Skeletal muscle satellite cell (primary cell): ENCODE measurements around a stretch of chr15.

- CAGE, long polyA plus RNA: no peak
These were observed 48.4 kb downstream of the KLF13 start for GRCh38 chr15:31375171-31375329.

- CAGE, long polyA plus RNA: no peak
These were observed 49.3 kb downstream of the KLF13 start for GRCh38 chr15:31375847-31376401.

GRCh38 chr15:31377991-31378661, 51.5 kb downstream of the KLF13 start:
- CAGE, long polyA plus RNA: no peak

DNA sequence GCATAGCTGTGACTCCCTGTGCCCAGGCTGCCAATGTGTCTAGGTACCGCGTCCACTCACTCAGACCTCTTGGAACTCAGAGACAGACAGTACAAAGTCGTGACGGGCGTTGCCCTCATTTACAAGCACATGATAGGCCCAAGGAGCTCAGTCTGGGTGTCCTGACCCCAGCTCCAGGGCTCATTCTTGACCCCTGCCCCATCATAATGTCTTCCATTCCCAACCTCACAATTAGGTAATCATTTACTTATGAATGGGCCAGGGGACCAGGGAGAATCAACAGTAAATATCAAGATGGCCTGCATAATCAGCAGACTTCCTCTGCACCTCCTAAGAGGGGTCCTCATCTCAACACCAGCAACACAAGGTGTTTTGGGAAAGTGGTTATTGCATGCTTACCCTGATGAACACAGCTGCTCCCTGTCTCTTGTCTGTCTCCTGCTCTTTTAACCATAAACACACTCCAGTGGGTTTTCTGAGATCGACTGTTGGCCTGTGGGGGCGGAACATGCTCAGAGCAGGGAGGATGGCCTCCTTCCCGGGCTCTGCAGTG, 56.2 kb downstream of the KLF13 start:
- CAGE, long polyA plus RNA: no peak

DNA sequence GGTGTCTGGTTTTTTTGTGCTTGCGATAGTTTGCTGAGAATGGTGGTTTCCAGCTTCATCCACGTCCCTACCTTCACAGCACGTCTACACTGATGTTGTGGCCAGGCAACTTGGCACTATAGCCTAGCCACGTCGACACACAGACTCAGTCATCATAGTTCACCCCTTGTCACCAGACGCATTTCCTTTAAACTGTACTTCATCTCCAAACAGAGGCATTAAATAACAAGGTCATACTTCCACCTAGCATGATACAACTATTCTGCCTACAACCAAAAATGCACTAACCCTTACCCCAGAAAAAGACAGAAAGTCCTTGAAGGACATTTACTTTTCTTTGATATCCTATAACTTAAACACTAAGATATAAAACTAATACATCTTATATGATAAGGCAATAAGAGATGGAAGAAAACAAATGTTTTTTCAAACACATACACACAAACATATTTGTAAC, 121.4 kb downstream of the KLF13 start:
- CAGE, long polyA plus RNA: no peak

DNA sequence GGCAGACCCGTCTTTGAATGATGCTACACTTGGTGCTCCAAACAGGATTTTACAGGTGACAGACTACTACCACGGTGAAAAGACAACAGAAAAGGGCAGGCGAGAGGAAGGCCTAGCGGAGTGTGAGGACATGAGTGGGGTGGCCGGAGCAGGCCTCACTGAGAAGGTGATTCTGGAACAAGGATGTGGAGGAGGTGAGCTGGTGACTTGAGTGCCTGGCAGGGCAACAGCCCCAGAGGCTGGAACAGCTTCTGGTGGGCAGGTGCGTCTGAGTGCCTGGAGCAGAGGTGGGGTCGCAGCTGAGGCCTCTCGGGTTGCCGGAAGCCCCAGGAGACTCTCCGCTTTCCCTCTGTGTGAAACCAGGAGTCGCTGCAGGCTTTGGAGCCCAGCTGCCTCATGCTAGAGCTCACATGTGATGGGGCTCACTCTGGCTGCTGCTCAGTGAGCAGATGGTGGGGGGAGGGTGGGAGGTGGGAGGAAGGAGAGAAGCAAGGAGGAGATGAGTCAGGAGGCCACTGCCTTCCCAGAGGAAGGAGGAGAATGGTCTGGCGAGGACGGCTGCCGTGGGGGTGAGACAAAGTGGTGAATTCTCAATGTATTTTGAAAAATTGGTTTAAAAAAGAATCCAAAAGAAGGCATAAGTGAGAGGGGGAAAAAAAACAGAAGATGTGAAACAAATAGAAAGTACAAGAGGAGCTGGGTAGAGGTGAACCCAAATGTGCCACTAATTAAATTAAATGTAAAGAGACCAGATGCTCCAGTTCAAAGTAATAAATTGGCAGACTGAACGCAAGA, 130.3 kb downstream of the OTUD7A start:
- CAGE, long polyA plus RNA: no peak

- CAGE, long polyA plus RNA: no peak
These were observed 58.9 kb downstream of the OTUD7A start for GRCh38 chr15:31811541-31812026.

DNA sequence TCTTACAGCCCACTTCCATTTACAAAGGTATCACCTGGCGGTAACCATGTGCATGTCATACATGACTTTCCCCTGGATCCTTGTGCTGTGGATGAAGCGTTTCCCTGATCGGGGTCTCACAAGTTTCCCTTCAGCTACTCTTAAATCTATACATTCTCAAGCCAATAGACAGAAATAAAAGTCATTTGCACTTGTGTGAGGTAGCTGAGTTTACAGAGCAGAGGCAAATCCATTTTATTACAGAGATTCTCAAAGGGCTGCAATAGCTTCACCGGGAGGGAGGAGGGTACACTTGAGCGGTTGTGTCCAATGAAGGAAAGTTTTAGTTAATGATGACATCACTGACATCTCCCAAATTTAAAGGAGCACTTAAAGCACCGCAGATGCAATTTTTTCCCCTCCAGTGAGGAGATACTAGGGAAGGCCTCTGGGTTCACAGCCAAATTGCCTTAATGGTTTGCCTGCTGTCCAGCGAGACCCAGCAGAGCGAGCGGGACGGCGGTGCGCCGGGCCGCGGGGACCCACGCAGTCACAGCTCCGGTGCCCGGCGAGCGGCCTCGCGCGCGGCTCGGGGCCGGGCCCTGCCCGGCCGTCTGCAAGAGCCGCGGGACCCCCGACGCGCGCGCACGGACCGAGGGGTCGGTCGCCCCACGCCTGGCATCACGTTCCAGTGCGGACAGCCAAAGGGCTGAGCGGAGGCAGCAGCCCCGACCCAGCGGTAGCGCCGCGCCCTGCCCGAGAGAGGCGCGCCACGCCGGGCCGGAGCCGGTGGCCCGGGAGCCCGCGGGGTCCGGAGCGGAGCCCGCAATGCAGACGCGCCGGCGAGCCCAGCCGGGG, 765 bp downstream of the OTUD7A start:
- CAGE, long polyA plus RNA: no peak

DNA sequence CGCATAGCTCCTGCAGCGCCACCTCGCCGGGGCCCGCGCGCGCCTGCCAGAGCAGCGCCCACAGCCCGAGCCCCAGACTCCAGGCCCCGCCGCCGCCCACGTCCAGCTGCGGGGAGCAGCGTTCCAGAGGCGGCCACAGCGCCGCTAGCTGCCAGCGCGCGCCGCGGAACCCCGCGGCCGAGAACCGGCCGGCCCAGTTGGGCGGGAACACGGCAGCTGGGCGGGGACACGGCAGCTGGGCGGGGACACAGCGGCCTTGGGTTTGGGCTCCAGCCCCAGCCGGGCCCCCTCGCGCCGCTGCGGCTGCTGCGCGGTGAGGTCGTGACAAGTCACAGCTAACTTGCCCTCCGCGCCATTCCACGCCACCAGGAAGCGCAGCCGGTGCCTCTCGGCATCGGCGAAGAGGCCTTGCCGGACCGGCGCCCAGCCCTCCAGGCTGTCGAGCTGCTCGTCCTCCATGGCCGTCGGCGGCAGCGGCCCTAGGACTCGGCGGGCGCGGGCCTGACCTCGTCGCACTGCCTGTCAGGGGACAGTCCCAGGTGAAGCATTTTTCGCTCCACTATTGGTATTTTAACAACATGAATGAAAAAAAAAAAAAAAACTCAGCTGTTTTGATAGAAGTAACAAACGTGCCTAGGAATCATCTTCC, 78.7 kb upstream of the ARHGAP11A start:
- CAGE, long polyA plus RNA: no peak

DNA sequence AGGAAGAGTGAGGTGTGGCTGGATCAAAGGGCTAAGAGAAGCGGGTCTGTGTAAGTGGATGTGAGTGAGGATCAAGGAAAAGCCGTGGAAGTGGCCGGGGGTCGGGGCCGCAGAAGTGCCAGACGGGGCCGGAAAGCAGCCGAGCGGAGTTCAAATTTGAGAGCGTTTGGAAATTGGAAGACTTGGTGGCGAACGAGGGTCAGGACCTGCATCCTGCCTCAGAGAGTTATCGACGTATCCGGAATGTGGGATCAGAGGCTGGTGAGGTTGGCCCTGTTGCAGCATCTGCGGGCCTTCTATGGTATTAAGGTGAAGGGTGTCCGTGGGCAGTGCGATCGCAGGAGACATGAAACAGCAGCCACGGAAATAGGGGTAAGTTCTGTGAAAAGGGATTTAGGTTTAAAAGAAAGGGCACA, 673 bp downstream of the ARHGAP11A start:
- CAGE, long polyA plus RNA: no peak

DNA sequence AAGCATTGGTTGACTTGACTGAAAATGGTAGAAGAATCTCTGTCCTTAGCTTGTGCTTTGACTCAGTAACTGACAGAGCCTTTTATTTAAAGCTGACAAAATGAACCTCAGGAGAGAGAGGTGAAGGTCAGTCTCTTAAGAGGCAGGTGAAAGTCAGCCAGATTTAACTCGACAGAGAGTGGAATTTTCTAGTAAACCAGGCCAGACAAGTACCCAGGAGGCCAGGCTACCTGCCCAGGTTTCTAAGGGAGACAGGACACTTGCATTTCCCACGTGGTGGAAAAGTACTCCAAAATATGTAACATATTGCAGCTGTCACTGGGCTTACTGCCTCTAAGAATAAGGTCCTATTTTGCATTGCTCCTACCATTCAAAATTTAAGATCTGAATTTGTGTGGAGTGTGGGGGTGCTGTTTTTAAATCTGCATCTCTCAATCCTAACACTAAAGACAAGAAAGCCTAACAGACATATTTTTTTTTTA, 167.9 kb downstream of the FMN1 start:
- CAGE, long polyA plus RNA: no peak

DNA sequence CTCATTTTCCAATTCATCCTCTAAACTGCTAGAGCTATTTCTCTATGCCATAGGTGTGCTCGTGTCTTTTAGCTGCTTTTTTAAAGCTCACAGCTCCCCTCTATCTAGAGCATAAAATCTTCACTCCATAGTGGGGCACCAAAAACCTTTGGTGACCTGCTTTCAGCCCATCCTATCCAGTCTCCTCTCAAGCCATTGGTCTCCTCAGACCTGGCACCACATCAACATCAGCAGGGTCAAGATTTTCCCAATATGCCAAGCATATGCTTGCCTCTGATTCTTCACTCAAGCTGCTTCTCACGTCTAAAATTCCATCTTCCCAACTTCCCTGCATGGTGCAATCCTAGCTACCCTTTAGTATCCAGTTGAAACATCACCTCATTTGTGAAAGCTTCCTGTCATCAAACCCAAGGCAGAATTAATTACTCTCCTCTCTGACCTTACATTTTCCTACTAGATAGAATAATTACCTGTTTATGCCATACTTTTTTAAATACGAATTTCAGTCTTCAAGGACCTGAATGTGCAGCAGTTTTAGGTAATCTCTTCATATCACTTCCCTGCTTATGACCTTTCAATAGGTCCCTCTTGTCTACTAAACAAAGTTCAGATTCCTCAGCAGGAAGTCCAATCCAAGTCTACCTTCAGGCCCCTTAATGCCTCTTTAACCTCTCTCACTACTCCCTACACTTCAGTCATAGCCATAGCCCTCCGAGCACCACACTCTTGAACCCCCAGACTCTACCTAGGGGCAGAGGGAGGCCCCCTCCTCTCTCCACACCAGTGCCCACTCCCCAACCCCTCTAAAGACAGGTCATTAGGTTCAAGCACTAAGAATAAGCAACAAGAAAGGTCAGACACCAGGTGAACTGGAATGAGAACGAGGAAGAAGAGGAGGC, 9.3 kb upstream of the CHRM5 start:
- CAGE, long polyA plus RNA: no peak

DNA sequence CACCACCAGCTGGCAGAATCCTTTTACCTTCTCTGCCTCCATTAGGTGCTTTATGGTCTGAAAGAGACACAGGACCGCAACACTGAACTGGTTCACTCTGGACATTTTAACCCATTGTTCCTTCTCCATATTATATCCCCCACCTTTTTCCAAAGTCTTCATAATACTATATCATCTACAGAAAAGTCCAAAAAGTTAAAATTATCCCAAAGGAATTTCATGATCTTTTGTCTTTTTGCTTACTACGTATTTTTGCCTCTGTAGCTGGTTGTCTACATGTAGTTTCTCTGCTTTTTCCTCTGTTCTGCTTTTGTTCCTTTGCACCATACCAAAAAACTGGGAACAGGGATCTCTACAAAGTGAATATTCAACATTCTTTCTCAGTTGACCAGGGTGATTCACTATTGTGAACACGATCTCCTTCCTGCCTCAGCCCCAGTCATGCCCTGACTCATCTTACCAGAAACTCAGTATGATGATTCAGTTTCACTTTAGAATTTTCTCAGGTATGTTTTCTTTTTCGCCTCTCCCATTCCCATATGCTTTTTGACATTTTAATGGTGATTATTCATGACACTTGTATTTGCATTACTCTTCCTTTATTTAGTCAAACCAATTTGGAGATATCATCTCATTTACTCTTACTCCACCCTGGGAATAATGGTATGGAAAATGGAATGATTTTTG, 14.4 kb downstream of the EMC4 start:
- CAGE, long polyA plus RNA: no peak

DNA sequence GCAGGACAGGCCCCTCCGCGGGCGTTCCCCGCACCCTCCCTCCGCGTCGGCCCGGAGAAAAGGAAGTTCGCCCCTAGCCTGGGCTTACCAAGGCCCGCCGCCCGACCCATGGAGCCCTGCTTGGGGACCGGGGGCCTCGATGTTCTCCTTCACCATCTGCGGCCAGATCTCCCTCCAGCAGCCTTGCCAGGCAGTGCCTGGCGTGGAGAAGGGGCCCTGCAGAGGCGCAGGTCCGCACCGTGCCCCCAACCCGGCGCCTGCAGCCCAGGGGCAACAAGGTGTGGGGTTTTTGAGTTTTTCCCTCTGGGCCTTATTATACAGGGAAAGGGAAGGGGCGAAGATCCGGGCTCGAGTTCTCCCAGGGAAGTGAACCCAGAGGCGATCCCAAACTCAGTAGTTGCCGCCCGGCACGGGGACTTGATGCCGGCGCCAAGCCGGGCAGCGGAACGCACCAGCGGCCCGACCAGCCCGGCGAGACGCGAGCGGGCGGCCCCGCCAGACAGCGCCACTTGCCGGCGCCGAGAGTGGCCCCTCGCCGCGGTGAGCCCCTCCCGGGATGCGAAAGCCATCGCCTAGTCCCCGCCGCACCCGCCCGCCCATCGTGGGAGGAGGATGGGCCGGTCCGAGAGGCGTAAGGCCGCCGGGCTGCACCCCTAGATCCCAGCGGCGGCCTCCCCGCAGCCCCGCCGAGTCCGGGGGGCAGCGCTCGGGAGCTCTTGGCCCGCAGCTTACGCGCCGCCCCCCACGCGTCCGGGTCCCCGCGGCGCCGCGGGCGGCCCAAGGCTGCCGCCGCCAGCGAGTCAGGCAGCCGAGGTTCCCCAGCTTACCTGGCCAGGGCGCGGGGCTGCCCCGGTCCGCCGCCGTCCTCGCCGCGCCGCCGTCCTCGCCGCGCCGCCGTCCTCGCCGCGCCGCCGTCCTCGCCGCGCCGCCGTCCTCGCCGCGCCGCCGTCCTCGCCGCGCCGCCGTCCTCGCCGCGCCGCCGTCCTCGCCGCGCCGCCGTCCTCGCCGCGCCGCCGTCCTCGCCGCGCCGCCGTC, 720 bp downstream of the GOLGA8A start:
- CAGE, long polyA plus RNA: no peak

DNA sequence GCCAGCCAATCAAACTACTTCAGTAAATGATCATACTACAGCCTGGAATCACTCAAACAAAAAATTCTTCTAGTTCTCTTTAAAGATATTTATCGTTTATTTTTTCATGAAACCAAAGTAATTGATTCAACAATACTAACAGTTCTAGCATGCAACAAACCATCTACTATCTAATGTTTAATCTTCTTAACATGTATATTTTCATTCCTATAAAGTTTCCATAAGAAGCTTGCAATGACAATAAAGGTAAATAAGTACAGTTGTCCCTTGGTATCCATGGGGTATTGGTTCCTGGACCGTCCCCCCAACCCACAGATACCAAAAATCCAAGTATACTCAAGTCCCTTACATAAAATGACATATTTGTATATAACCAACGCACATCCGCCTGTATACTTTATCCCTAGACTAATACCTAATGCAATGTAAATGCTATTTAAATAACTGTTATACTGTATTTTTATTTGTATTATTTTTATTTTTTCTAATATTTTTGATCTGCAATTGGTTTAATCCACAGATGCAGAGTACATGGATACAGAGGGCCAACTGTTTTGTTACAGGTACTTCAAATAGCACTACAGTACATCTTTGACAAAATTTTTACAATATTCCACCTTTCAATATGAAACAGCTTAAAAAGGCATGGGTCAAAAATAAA, 9.1 kb upstream of the AQR start:
- CAGE, long polyA plus RNA: no peak

- CAGE, long polyA plus RNA: no peak
These were observed 450 bp downstream of the ZNF770 start for GRCh38 chr15:34987532-34988141.

GRCh38 chr15:35308851-35309398, 223.8 kb upstream of the NANOGP8 start:
- CAGE, long polyA plus RNA: no peak

- CAGE, long polyA plus RNA: no peak
These were observed 472.7 kb upstream of the CDIN1 start for GRCh38 chr15:36106672-36107225.

- CAGE, long polyA plus RNA: no peak
These were observed 130.2 kb upstream of the CDIN1 start for GRCh38 chr15:36449163-36449636.

DNA sequence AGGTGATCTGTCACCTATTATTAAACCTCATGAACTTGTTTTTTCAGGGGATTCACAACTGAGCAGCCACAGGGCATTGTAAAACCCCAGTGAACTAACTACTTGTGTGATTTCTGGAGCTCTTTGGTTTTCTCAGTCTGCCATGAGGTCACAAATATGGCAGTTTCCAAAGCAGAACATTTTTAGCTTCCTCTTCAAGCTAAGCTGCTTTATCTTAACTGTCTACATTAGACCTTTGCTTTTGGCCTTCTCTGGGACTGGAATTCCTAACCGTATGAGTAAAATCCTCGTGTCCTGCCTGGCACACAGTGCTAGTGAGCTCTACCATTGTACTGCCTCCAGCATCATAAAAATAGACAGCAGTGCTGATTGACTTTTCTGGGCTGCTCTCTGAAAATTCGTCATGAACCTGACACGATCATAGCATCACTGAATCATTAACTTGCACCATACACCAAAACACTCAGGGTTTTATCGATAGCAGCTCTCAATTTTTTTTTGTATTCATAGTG, 22.1 kb downstream of the CDIN1 start:
- CAGE, long polyA plus RNA: no peak